ENCODE measurements around a stretch of chr22.

DNA sequence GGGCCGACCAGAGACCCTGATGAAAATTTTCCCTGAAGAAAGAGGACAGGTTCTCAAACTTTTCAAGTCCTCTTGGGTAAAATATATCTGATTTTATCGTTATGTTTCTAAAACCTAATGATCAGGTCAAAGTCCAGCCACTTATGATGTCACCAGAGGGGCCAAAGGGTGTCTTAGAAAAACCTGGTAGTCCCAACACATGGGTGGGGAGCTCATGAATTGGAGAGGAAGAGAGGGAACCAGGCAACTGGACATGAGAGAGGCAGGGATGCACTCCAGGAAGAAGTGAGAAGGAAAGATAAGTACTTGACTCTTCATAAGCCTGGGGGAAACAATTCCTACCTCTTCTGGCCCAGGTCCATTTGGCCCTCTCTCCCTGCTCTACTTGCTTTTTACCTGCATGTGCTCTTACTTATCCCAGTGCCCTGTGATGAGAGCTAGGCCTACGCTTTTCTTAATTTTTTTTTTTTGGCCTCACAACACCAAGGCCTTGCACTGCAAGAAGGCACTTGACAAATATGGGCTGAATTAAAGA, 9.3 kb downstream of the SLC5A1 start:
- CAGE, long polyA plus RNA = no peak
- RRBS = no CpG with 5 or more reads among the region's 3 CpGs

- CAGE, long polyA plus RNA = no peak
- RRBS = no CpG with 5 or more reads among the region's 4 CpGs
Measured at GRCh38 chr22:32059022-32059438, 16.0 kb downstream of the SLC5A1 start.

DNA sequence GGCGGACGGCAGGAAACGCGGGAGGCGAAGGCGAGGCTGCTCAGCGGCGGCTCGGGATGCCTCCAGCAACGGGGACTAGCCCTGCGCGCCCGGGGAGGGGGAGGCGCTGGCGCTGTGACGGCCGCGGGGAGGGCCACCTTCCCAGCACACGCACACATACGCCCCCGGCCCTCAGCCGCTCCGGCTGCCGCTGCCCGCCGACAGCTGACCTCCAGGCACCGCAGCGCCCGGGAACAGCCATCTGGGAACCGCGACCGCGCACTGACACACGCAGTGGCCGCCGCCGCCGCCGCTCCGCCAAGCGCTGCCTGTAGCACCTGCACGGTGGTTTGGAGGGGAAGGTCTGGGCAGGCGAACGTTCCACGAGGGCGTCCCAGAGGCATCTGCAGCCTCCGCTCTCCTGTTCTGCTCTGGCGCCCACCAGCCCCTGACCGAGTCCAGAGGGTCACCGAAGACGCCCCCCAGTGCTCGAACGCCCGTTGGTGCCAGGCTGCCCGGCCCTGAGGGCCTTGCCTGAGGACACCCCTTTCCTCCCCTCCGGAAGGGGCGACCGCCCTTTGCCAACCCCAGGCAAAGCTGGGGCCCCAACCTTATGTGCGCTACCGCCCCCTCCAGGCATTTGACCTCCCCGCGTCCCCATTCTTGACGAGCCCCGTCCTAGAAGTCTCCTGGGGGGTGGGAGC, 16.9 kb upstream of the C22orf42 start:
- CAGE, long polyA plus RNA = no peak
- RRBS = 11% methylated on average over 11 of the region's 64 CpGs

DNA sequence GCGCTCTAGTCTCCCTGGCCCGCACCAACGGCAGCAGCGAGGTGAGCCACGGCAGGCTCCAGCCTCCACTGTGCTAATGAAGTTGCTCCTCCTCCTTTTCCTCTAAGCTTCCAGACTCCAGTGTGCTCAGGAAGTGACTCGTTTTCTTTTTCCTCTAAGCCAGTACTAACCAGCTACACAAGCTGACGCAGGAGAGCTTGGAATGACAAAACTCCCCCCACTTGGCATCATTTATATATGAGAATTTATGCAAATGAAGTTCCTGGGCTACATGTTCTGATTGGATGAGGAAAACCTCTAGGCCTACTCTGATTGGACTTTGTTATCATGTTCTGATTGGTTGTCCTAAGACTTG, 2.8 kb upstream of the RFPL3 start:
- CAGE, long polyA plus RNA = no peak
- RRBS = no CpG with 5 or more reads among the region's 7 CpGs

- CAGE, long polyA plus RNA = no peak
- RRBS = no CpG with 5 or more reads among the region's 3 CpGs
Measured at GRCh38 chr22:32412388-32412609, 252 bp upstream of the RTCB start.

DNA sequence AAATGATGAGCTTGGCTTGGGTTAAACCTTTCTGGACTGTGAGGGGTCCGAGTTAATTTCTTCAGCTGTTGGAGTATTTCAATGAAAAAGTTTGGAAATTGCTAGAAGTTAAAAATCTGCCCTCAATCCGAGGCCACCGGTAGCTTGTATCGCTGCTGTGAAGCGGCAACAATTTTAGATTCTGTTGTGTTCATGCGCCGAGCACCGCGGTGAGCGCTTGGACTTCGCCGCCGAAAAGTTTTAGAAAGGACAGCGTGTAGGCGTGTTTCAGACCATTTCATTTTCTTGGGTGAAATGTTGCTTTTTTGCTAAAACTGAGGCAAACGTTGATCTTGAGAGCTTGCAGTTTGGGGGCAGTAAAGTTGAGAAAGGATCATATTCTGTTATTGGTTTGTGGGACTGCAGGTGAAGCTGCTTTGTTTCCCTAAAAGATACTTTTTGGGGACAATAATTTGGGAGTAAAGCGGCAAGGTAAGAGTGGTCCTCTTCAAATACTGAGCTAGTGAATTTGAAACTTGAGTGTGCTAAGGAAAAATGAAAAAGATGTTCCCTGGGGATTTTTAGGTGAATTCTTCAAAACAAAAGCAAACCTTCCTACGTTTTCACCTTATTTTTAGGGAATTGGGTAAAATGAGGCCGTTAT, 997 bp downstream of the FBXO7 start:
- CAGE, long polyA plus RNA = no peak
- RRBS = no CpG with 5 or more reads among the region's 19 CpGs

DNA sequence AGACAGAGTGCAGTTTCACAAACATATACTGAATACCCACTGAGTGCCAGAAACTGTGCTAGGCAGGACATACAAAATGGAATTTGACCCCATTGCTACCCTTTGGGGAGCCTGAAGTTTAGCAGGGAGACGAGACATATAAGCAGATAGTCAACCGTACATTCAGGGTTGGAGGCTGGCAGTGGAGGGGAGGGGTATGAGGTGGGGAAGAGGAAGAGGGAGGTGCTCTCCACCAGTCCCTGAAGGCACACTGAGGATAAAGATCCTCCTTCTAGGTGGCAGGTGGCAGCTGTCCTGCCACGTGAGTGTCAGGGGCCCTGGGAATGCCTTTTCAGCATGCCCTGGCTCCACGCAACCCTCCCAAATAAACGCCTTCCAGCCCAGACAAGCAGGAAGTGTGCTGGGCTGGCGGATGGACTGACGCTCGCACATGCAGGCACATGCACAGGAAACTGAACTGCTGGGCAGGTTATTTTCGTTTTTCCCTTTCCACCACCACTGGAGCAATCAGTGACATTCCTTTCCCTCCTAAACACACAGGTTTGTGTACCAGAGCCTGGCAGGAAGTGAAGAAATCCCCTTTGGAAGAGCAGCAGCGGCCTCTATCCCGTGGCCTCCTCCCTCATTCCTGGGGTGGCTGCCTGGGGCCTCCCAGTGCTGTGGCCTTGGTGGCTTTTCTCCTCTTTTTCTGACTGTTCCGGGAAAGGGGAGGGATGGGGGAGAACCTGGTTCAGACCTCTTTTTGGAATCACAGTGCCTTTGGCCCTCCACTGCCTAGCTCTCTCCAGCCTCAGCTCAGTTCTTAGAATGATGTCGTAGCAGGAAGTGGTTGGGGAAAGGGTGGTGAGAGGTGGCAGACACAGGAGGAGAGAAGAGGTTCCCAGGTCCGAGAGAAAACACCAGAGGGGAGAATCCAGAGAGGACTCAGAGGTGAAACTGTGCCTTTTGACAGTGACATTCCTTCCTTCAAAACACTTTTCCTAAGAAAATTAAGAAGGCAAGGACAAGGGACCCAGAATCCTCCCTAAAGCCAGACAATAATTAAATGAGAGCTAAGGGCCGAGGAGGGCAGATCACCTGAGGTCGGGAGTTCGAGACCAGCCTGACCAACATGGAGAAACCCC, 157.0 kb upstream of the TIMP3 start:
- CAGE, long polyA plus RNA = no peak
- RRBS = no CpG with 5 or more reads among the region's 17 CpGs

DNA sequence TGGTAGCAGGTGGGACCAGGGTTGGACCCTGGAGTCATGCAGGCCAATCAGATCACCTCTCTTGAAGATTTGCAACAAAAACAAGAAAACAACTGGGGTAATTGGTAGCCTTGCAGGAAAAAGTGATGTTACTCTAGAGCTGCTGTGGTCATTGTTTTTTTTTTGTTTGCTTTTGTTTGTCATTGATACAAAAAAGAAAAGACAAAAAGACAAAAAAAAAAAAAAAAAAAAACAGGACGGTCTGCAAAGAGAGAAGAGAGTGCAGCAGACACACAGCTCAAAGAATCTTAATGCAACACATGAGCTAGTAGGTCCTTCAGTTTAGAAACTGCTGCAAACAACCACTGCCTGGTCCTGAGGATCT, 109.6 kb upstream of the TIMP3 start:
- CAGE, long polyA plus RNA = no peak
- RRBS = no CpG with 5 or more reads among the region's 1 CpG

- CAGE, long polyA plus RNA = no peak
- RRBS = no CpG with 5 or more reads among the region's 4 CpGs
Measured at GRCh38 chr22:32808565-32809070, 7.1 kb downstream of the TIMP3 start.

DNA sequence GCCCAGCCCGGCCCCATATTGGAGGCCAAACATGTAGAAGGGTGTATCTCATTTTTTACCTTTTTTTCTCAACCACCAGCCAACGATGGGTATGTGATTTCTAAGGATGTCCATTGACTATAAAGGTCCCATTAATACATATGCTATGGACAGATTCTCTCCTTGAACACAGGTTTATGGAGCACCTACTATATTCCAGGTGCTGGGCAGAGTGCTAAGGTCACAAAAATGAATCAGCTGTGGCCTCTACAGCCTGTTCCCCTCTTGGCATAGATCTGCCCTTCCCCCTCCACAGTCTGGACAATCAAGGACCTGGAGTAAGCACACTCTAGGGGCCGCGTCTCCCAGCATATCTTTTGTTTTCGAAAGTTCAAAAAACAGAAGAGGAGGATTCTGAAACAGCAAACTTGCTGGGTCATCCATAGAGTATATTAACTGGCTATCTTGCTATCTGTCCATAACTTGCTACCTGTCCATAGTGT, 17.9 kb downstream of the TIMP3 start:
- CAGE, long polyA plus RNA = no peak
- RRBS = no CpG with 5 or more reads among the region's 5 CpGs

GRCh38 chr22:32822966-32823774, 21.7 kb downstream of the TIMP3 start:
- CAGE, long polyA plus RNA = no peak
- RRBS = no CpG with 5 or more reads among the region's 11 CpGs

GRCh38 chr22:32839495-32840522, 38.3 kb downstream of the TIMP3 start:
- CAGE, long polyA plus RNA = no peak
- RRBS = 63% methylated on average over 2 of the region's 14 CpGs

GRCh38 chr22:32850849-32851538, 49.5 kb downstream of the TIMP3 start:
- CAGE, long polyA plus RNA = no peak
- RRBS = no CpG with 5 or more reads among the region's 9 CpGs

DNA sequence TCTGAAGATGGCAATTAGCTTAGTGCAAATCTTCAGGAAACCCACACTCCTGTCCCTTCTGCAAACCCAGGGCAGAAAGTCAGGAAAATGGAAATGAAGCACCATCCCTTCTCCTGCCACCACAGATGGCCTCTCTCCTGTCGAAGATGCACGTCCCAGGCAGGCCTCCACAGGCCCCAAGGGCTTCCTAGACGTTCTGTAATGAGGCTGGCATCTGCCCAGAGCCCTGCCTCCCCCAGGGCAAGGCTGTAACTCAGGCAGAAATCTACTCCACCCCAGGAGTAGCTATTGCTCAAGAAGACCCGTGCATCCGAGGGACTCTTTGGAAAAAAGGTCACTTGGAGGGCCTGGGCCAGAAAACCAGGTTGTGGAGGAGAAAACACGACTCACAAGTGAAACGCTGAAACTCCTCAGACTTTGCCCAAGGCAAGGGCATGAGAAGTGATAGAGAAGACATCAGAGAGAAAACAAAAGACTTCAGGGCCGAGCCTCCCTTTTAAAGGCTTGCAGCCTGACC, 66.4 kb downstream of the SYN3 start:
- CAGE, long polyA plus RNA = no peak
- RRBS = no CpG with 5 or more reads among the region's 8 CpGs

DNA sequence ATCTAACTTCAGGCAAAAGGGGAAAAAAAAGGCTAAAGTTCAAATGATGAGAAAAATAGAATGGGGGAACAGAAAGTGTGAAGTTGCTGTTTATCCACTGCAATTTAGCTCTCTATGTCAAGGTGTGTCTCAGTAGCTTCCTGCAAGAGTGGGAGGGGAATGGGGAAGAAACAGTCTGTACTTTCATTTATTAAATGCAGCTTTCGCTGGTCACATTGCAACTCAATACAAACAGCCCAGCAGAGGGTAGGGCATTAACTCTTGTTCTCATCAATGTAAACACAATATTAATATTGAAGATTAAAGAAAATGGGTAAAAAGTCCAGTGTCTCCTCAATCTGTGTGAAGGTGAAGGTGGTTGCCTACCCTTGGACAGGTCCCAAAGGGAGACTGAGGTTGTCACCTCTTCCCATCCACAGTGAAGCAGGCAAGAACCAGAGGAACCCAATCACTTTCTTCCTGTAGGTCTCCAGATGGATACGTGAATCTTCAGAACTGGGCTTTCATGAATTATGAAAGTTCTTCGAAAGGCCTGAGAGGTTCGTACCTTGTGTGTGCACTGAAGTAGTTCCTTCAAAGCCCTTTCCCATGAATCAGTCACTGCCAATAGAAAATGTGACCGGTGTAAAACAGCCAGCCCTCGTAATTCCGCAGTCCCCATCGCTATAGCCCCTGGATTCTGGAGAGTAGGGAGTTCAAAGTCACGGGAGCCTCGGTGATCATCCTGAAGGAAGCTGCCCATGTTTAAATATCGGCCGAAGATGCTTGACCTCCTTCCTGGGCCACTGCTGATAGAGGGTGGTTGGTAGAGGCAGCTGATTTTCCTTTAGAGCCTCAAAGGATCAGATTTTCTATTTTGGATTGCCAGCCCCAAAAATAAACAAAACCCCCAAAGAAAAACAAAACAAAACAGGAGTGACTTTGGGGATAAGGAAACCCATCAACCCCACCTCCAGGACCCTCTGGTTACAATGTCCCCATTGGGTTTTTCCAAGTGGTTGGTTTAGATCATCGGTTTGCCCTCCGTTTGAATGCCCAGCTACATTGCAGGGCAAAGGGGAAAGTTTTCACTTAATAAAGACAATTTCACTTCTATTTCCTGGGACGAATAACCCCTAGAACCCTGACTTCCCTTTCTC, 215.1 kb upstream of the SYN3 start:
- CAGE, long polyA plus RNA = no peak
- RRBS = no CpG with 5 or more reads among the region's 15 CpGs

GRCh38 chr22:33332362-33333026, 274.3 kb upstream of the SYN3 start:
- CAGE, long polyA plus RNA = no peak
- RRBS = no CpG with 5 or more reads among the region's 6 CpGs

GRCh38 chr22:33335641-33336313, 277.6 kb upstream of the SYN3 start:
- CAGE, long polyA plus RNA = no peak
- RRBS = no CpG with 5 or more reads among the region's 8 CpGs

DNA sequence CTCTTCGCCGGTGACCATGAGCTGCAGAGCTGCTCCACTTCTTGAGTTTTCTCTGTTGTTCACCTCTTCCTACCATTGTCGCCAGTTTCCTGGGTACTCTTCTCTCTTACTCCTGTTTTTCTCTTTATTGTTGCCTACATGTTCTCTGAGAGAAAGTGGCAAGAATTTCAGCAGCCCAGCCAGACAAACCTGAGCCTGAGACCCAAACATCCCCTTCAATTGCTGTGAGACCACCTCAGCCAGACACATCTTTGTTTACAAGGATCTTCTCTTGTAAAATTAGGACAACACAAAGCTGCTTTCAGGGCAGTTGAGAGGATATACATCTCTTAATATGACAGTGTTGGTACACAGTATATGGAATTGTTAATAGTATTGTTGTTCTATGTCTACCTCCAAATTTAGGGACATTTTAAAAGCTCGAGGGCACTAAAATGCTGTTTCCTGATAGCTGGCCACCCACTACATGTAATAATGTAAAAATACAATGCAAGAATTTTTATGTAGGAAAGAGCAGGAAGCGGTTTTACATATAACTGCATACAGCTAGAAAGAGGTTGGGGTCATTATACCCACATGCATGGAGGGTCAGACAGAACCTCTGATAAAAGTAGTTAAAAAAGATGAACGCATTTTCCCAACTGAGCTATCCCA, 429.3 kb downstream of the LARGE1 start:
- CAGE, long polyA plus RNA = no peak
- RRBS = no CpG with 5 or more reads among the region's 6 CpGs

- CAGE, long polyA plus RNA = no peak
- RRBS = no CpG with 5 or more reads among the region's 11 CpGs
Measured at GRCh38 chr22:33736967-33737685, 183.2 kb downstream of the LARGE1 start.

- CAGE, long polyA plus RNA = no peak
- RRBS = no CpG with 5 or more reads among the region's 11 CpGs
Measured at GRCh38 chr22:33880951-33881533, 39.2 kb downstream of the LARGE1 start.

Measured in mammary epithelial cell (primary cell).